LNCaP clone FGC (cell line): ENCODE results near the genes SCN4A and SMURF2.

DNA sequence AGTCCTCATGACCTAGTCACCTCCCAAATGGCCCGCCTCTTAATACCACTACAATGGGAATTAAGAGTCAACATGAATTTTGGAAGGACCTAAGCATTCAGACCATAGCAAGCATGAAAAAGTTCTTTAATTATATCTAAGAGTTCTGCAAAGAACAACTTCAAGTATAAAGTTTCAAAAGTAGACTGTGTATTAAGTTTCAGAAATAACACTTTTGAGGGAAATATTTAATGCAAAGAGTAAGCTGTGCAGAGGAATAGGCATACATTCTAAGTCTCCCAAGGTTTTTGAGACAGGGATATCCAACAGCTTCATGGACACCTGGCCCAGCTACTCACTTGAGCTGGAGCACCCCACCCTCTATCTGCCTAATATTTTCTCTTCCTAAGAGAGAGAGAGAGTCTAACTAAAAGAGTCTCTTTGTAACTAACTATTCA lies 3.8 kb upstream of the MARCHF10 start:
- RRBS, 2 experiments = no CpG with 5 or more reads among the region's 1 CpG

GRCh38 chr17:63696225-63696982 lies 3.5 kb downstream of the LIMD2 start:
- RRBS, 2 experiments = no CpG with 5 or more reads among the region's 11 CpGs

- RRBS, 2 experiments = no CpG with 5 or more reads among the region's 20 CpGs
These were observed 2.1 kb upstream of the LIMD2 start for GRCh38 chr17:63701818-63702679.

GRCh38 chr17:63811809-63812272 lies 15.4 kb upstream of the PSMC5 start:
- RRBS, 2 experiments = no CpG with 5 or more reads among the region's 4 CpGs

- RRBS, 2 experiments = no CpG with 5 or more reads among the region's 6 CpGs
These were observed 913 bp upstream of the FTSJ3 start for GRCh38 chr17:63828273-63828878.

DNA sequence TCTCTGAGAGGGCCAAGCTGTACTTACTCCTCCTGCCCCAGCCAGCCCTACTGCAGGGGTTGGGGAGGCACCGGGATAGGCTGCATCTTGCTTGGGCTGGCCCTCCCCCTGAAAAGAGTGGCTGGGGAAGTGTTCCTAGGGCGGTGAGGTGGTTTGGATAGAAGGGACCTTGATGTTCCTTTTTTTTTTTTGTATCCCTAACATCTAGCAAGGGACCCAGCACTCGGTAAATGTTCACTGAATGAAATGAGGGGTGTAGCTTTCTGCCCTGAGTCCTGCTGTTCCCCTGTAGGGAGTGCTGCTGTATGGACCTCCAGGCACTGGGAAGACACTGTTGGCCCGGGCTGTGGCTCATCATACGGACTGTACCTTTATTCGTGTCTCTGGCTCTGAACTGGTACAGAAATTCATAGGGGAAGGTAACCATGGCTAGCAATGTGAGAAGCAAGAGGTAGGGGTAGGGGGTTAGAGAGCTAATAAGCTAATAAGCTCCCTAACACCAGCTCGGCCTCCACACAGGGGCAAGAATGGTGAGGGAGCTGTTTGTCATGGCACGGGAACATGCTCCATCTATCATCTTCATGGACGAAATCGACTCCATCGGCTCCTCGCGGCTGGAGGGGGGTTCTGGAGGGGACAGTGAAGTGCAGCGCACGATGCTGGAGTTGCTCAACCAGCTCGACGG lies 3.2 kb upstream of the FTSJ3 start:
- RRBS, 2 experiments = no CpG with 5 or more reads among the region's 17 CpGs

DNA sequence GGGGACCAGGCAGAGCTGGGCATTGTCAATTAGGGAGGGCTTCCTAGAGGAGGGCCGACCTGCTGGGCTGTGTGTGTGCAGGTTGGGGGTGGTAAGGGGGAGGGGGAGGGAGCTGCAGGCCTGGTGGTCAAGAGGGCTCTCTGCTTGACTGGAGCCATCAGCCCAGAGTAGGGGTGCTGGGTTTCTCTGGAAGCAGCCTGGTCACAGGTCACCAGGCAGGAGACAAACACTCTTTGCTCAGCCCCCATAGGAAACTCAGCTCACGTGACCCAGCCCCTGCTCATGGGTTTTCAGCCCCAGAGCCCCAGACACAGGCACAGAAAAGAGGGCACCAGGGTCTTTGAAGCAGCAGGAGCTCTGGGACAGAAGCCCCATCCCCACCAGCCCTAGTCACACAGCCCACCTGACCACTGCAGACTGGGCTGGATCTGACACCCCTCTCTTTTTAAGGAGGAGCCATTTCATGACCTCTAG lies 13.6 kb upstream of the CD79B start:
- RRBS, 2 experiments = no CpG with 5 or more reads among the region's 2 CpGs

DNA sequence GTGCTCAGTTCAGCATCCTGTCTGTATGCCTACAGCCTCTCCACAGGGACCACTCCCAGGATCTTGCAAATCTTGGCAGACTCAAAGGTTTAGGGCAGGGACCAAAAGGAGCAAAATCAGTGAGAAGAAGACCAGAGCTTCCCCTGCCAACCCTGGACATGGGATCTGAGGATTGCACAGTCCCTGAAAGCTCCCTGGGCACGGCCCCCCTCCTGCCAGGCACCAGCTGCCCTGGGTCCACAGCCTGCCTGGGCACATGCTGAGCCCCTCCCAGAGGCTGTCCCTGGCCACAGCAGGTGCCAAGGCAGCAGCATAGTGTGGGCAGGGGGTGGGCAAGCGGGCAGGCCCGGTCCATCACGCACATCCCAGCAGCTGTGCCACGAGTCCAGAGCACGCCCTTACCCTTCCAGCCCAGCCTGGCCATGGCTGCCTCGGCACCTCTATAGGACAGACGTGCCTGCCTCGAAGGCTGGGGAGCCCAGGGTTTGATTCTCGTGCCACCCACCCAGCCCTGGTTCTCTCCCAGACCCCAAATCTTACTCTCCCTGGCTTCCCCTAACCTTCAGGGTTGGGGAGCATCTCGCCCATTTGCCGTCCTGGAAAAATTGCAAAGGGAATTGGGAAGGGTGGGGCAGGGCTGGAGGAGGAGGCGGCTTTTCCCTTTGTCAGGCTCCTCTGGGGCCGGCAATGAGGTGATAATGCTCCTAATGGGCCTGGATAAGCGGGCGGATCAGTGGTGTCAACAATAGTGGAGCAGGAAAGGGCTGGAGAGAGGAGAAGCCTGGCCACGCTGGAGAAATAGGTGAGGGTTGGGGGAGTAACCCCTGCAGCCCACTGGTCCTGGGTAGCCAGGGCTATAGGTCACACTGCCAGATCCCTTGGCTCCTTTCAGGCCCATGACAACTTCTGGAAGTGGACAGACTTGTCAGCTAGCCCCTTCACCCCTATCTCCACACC lies 12.5 kb downstream of the SCN4A start:
- RRBS, 2 experiments = no CpG with 5 or more reads among the region's 17 CpGs

DNA sequence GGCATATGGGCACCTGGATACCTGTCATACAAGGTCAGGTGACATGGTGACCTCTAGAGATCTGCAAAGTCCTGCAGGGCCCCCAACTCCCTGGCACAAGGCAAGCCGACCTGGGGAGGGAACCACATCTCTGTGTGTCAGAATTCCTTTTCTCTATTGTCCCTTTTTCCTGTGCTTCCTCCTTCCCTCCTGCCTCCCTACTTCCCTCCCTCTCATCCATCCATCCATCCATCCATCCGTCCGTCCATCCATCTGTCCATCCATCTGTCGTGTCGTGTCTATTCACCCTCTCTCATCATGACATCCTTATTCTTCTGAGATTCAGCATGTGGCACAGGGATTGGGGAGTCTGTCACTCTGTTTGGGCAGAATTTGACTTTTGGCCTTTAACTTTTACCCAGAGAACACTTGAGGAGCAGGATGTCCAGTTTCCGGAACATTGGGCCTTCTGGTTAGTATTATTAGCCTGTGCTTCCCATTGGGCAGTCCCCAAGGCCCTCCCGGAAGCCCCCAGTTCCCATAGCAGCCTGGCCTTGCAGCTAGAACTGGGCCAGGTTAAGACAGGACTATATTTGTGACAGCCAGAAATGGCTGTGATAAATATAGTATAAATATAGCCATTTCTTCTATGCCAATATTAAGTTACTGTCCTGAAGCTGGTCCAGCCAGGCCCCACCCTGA lies 9.7 kb downstream of the SCN4A start:
- RRBS, 2 experiments = 72 to 75% methylated on average over 2 of the region's 7 CpGs

DNA sequence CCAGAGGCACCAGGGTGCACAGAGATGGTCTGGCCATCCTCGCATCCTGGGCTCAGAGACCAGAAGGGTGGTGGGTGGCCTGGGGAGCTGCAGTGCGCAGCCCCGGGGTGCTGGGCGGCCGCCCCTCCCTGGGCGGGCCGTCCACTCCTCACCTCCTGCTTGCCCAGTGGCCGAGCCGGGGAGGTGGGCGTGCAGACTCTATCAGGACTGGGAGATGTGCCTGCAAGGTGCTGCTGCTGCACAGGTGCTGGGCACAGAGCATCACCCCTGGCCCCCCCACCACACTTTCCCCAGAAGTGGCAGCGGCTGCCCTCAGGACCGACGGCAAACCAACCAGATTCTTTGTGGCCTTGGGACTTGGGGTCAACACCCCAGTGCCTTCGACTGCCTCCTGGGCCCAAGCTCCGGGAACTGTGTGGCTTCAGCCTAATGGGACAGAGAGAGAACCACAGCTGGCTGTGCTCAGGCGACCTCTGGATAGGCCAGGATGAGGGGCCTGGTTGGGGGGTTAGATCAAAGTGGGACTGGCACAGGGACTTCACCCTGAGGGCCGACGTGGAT lies at the start of gene SCN4A:
Gene SCN4A, minus strand, starts transcription at position 114 of the 561 bp plus-strand sequence.
- RRBS, 2 experiments = 71 to 74% methylated on average over 6 of the region's 18 CpGs

- RRBS, 2 experiments = no CpG with 5 or more reads among the region's 10 CpGs
These were observed 42.6 kb upstream of the ICAM2 start for GRCh38 chr17:64062921-64063598.

GRCh38 chr17:64340653-64341028 lies 50.0 kb downstream of the PECAM1 start:
- RRBS, 2 experiments = no CpG with 5 or more reads among the region's 16 CpGs

DNA sequence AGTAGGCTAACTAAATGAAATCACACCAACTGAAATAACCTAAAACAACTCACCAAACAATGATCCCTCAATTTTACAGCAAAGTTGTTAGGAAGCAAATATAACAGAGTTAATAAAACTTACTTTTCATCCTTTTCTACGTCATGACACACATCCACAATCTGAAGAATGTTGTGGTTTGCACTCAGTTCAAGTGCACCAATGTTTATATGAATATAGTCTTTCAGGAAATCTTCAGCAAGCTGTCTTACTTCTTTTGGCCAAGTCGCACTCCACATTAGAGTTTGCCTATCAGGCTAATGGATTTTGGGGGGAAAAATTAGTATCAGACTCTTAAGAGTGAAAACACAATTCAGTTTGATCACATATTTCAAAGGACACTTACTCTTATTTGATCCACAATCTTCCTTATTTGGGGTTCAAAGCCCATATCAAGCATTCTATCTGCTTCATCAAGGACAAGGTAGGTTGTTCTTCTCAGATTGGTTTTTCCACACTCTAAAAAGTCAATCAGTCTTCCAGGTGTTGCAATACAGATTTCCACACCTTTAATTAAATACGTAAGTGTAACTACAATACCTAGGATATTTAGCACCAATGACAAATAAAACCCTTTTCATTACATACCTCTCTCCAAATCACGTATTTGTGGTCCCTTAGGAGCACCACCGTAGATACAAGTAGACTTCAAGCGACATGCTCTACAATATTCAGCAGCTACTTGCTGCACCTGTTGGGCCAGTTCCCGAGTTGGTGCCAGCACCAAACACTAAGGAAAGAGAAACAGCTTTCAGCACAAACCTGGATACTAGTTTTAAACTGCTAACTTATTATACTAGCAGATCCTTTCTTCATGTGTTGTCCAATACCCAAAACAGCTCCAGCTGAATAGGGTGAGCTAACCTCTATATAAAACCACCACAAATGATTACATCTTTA lies 3.0 kb downstream of the DDX5 start:
- RRBS, 2 experiments = no CpG with 5 or more reads among the region's 7 CpGs

GRCh38 chr17:64511223-64511767 lies 4.5 kb downstream of the CEP95 start:
- RRBS, 2 experiments = no CpG with 5 or more reads among the region's 13 CpGs

DNA sequence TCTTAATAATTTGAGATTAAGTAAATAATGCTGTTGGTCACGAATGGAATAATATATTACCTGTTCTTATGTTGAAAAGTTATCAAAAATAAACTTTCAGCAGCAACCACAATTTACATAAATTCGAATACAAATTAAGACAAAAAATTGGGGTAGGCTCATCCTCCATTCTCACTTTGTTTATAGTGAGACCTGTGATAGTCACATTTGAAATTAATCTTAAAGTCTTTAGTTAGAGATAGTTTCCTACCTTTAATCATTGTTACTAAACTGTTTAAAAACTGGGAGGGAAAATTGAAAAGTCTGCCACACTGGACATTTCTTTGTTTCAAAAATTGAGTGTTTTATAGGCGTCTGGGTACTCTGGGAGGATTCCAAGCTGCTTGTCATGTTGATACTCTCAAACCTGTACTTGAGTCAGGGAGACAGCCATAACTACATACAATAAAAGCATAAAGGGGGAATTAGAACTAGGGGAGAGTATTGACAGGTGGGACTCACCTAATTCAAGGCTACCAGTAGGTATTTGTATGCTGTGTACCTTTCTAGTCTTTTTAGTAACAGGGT lies 8.1 kb downstream of the CEP95 start:
- RRBS, 2 experiments = no CpG with 5 or more reads among the region's 3 CpGs

DNA sequence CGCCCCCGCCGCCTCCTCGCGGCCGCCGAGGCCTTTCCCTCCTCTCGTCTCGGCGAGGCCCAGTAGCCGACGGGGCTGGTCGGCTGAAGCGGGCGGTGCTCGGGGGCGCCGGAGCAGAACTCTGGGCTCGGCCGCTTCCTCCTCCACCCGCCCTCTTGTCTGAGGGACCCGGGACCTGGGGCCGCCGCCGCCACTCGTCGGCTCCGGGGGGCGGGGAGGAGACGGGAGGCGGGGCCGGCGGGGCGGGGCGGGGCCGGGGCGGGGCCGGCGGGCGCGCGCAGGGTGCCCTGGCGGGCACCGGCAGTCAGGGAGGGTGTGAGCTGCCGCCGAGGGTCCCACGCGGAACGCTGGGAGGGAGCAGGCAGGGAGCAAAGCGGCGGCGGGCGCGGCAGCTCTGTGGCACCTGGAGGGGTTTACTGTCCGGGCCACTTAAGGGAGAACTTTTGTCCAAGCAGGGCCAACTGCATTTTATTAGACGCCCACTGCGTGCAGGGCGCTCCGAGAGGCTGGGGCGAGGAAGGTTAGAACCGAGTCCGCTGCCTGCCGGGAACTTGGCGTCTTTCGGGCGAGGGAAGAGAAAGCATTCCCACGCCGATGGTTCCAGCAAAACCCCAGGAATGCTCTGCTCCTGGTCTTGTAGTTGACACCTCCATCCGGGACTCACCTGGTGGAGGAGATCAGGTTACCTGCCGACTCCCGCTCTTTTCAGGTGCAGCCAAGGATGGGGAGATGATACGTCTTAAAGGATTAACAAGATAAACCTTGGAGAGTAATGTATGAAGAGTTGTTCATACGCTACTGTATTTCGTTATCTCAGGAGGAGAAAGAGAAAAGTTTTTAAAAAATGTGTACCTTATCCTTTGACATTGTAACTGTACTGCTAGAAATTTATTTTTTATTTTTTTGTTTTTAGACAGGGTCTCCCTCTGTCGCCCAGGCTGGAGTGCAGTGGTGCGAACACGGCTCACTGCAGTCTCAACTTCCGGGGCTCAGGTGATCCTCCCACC lies at the start of gene SMURF2:
Gene SMURF2, minus strand, starts transcription at position 161 of the 1,007 bp plus-strand sequence.
- RRBS, 2 experiments = 2% methylated on average over 8 to 12 of the region's 78 CpGs

GRCh38 chr17:64781025-64781227 lies 118.8 kb upstream of the SMURF2 start:
- RRBS, 2 experiments = no CpG with 5 or more reads among the region's 17 CpGs

- RRBS, 2 experiments = no CpG with 5 or more reads among the region's 95 CpGs
These were observed 82.4 kb downstream of the LRRC37A3 start for GRCh38 chr17:64836362-64837739.

GRCh38 chr17:64998459-64998795 lies 58.1 kb downstream of the GNA13 start:
- RRBS, 2 experiments = no CpG with 5 or more reads among the region's 1 CpG

DNA sequence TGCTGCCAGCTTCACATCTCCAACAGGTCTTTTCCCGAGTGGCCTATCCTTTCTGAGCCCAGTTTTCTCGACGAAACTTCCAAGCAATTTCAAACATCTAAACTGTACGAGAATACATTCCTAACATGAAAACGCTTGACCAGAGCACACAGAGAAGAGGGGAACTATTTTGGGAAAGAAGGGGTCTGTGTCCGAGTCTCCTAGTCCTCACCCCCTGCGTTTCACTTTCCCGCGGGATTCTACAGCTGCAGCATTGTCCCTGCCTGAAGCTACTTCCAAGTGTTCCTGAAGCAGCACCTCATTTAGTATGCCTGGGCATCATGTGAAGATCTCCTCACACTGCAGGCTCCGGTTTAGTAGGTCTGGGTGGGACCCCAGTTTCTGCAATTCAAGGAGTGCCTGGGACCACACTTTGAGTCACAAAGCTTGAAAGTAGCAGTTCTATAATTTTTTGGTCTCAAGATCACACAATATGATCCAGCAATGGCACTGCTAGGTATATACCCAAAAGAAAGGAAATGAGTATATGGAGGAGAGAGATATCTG lies 37.6 kb downstream of the GNA13 start:
- RRBS, 2 experiments = no CpG with 5 or more reads among the region's 10 CpGs